Daoy (cell line): ENCODE data around the gene COL27A1.

GRCh38 chr9:113510965-113511794 is 47.7 kb downstream of the RGS3 start:
- RAMPAGE, long total RNA, result no peak

DNA sequence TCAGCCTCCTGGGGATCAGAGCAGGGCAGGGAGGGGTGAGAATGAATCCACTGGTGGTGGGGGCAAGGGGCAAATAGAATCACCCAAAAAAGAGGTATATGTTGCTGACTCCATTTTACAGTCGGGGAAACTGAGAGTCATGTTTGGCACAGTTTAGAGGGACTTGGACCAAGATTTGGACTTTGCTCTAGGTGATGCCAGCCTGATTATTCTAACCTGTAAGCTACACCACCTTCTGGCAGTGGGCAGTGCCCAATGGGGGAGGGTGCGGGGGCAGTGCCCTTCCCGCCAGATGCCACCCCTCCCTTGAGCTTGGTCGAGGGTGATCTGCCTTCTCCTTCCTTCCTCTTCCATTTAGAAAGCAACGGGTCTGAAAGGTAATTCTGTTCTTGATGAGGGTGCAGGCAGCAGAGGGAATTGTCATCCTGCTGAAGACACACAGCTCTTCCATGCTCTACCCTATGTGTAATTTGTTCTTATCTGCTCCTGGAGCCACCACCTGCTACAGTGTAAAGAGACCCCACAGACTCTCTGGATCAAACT is 156.0 kb downstream of the RGS3 start:
- RAMPAGE, long total RNA, result no peak

GRCh38 chr9:113963736-113964816 is 88.0 kb downstream of the ZNF618 start:
- RAMPAGE, long total RNA, result no peak

DNA sequence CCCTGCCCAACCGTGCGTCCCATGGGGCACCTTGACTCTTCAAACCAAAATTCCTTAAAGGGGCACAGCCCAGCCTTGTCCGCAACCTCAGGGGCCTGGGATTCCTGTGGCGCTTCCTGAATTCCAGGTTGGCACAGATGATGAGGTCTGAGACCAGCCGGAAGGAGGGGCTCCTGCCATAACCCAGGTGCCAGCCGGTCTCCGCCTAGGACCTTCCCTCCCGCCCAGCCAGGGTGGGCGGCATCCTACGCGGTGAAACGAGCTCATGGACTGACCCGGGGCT is 23.1 kb downstream of the AMBP start:
- RAMPAGE, long total RNA, result no peak

GRCh38 chr9:114074459-114075190 is 3.5 kb downstream of the AMBP start:
- RAMPAGE, long total RNA, result no peak

DNA sequence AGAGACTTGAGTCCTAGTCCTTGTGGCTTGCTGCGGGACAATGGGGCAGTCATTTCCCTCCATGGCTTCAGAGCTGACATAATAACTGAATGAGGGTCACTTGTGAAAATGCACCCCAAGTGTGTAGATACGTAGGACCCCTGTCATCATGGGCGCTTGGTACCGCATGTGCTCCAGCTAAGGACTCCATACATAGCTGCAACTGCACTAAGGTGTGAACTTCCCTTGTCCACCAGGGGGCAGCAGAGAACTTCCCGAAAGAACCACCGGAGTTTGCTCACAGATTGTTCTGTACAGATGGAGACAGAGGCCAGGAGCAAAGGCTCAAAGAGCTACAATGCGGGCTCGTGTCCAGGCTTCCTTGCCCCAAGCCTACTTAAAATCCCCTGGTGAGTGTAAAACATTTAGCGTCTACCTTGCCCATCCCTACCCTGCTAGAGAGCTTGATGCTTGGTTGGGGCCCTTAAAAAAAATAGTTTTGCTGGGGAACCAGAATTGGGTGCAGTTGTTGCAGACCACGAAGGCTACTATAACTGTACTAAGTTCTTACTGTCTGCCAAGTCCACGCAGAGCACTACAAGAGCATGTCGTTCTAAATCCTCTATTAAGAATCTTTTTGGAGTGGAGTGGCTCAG is 4.5 kb upstream of the AMBP start:
- RAMPAGE, long total RNA, result no peak

DNA sequence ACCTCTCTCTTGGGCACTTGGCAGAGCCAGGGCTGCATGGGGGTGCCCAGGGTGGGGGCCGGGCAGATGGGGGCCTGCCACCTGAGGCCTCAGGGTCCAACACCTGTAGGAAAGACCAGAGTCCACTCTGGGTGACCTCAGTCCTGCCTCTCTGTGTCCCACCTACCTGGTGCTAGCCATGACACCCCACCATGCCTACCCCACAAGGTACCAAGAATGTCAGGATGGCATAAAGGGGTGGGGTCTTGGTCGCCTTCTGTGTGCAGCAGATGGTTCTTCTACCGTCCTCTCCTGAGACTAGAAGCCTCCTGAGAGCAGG is 6.6 kb downstream of the KIF12 start:
- RAMPAGE, long total RNA, result no peak

DNA sequence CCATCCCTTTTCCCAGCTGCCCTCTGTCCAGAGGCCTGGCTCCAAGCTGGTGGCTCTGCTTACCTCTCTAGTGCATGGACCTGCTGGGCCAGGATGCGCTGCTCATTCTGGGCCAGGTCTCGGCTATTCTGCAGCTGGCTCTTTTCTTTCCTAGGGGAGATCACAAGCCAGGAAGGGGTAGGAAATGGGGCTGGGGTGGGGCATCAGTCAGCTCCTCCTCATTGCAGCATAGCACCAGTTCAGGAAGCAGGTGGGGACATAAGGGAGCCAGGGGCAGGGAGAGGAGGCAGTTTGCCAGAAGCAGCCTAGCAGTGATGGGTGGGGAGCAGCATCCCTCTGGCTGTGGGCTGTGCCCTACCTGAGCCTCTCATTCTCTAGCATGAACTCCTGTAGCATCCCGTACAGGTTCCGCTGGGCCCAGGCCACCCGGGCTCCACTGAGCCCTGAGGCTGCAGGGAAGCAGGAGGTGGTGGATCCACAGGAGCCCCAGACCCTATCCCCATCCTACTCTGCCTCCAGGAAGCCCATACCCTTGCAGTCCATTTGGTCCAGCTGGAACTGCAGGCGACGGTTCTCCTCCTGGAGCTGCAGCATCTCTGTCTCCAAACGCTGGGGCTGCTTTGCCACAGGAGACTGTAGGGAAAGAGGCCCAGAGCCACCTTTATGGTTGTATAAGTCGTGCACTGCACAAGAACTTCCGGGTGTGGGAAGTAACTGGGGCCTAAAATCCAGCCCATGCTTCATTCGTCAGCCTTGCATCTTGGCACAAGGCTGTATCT is 5.1 kb downstream of the KIF12 start:
- RAMPAGE, long total RNA, result no peak

- RAMPAGE, long total RNA, result no peak
Observed at GRCh38 chr9:114155277-114155854, at the start of gene COL27A1. Gene COL27A1, plus strand, starts transcription at chr9:114155537.

GRCh38 chr9:114177594-114178129 is 22.3 kb downstream of the COL27A1 start:
- RAMPAGE, long total RNA, result no peak

DNA sequence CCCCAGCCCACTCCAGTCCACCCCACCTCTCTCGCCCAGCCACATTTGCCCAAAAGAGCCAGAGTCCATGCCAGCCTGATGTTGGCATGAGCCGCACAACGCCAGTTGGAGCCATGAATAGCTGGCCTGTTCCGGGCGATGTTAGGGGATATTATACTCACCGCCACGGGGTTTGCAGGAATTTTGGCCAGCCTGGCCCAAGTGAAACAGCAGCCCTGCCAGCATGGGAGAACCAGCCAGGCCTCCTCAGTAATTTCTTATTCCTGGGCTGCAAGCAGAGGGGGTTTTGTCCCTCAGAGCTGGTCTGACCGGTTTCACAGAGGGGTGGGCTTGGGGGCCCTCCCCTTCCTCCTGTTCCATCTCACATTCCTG is 49.9 kb downstream of the COL27A1 start:
- RAMPAGE, long total RNA, result no peak

DNA sequence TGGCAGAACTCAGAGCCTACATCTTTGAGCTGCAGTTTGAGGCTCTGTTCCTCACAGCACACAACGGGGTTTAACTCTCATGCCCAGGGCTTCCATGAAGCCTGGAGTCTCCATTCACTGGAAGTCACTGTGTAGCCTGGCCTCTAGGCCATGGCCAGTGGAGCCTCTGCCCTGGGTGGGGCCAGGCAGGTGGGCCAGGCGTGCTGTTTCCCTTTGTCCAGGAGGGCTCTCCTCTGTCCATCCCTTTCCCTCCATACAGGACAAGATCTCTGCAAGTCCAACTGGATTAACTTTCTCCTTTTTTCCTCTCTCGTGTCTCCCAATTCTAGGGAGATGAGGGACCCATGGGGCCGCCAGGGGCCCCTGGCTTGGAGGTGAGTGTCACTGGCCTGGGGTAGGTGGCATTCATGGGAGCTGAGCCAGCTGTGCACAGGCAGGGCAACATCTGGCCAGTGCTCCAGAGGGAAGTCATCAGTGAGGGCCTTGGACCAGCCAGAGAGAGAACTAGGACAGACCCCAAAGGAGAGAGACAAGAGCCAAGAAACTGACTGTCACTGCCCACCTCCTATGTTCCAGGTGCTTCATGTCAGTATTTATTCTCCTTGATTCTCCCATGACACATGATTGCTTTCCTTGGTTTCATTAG is 80.9 kb upstream of the ORM1 start:
- RAMPAGE, long total RNA, result no peak

DNA sequence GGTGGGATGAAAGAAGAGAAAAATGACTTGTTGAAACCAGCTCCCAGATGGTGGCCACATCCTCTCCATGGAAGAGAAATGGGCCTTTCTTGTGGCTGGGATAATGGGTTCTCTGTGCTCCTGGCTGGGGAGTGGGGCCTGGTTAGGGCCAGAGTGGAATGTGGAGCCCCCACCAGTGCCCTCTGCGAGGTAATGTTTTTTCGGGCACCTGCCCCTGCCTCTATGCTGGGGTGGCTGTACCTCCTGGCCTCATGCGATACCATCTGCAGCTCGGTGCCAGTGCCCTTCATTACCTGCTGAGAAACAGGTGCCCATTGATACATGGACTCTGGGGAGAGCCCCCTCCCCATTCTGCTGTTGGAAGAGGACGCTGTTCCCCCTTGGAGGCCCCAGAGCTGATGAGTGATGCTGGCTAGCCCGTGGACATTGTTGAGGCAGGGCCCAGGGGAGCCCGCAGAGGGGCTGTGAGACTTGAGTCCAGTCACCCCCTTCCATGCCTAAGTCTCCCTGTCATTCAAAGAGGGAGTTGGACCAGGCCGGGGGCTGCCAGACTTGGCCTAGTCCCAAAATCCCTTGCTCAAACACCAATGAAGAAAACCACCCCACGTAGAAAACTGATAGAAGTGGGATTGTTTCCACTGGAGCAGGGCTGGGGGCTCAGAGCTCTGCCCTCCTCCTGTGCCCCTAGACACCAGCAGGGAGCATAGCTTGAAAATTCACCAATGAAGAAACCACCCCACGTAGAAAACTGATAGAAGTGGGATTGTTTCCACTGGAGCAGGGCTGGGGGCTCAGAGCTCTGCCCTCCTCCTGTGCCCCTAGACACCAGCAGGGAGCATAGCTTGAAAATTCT is 55.1 kb upstream of the ORM1 start:
- RAMPAGE, long total RNA, result no peak

- RAMPAGE, long total RNA, result no peak
Observed at GRCh38 chr9:114300763-114301149, 22.1 kb upstream of the ORM1 start.

- RAMPAGE, long total RNA, result no peak
Observed at GRCh38 chr9:114360916-114361471, 26.8 kb downstream of the AKNA start.

- RAMPAGE, long total RNA, result no peak
Observed at GRCh38 chr9:114363458-114363882, 24.3 kb downstream of the AKNA start.

DNA sequence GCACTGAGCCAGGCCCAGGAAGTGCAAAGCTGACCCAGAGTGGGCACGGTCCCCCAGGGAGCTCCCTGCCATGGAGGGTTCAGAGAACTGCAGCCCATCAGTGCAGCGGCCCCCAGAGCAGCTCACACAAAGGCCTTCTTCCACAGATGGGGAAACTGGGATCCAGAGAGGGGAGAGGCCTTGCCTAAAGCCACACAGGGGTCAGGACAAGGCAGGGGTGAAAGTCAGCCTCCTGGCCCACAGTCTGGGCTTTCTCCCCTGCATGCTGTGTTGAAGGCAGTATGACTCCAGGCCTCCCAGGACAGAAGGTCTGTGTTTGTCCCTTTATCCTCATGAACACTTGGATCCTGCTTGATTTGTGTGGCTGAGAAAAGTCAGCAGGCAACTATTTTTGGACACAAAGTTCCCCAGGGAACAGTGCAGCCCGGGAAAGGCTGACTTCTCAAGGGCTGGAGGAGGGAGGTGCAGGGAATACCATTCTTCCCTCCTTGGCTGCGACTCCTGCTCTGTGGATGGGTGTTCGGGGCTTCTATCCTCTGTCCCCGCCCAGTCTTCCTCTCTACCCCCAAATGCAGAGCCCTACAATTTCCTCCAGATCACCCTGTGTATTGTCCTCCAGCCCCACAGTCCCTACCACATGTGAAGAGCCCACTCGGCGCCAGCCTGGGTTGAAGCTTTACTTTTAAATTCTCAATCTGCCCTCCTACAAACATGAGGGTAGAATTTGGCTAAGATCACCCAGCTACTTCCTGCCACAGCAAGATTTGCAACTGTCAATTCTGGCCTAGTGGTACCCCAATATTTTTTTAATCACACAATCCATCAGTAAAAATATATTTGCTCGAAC is 4.2 kb downstream of the AKNA start:
- RAMPAGE, long total RNA, result no peak

- RAMPAGE, long total RNA, result no peak
Observed at GRCh38 chr9:114385299-114385738, 2.5 kb downstream of the AKNA start.

- RAMPAGE, long total RNA, result no peak
Observed at GRCh38 chr9:114504266-114504965, 857 bp downstream of the WHRN start.

- RAMPAGE, long total RNA, result no peak
Observed at GRCh38 chr9:114600895-114601484, 10.1 kb upstream of the TMEM268 start.